Helper T cell (primary cell): Measurements from ENCODE around the gene SLC1A1.

DNA sequence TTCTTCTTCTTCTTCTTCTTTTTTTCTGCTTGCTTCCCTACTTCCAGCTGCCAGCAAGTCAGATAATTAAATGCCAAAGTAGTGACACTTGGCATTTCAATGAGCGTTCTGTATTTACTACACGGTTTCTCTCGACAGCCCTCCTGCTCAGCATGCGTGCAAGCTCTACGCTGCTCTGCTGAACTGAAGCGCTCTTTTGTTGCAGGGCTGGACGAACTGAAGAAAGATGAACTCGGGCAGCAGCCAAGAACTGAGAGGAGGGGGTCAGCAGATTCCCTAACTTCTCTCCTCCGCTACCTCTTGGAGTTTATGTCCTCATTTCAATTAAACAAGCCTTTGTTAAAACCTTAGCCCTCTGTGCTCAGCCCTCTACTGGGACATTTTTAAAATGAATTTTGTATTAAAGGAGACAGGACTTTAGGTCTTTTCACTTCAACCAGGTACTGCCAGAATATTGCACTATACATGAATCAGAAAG lies 319.0 kb downstream of the GLIS3 start:
- PRO-cap, 2 experiments, result no peak in any of the 2 experiments

DNA sequence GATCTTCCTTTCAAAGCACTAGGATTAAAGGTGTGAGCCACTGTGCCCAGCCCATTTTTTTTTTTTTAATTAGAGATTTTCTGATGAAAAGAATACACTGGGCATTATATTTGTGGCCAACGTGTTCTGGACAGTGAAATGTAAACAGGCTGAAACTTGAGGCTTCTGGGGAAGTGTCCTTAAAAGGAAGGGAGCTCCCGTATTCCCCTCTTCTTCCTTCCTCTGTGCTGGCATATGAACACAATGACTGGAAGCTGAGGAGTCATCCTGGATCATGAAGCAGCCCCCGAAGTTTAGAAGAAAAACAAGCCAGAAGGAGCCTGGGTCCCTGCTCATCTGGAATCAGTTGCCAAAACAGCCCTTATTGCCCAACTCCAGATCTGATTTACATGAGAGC lies 65.5 kb upstream of the SLC1A1 start:
- PRO-cap, 2 experiments, result no peak in any of the 2 experiments

DNA sequence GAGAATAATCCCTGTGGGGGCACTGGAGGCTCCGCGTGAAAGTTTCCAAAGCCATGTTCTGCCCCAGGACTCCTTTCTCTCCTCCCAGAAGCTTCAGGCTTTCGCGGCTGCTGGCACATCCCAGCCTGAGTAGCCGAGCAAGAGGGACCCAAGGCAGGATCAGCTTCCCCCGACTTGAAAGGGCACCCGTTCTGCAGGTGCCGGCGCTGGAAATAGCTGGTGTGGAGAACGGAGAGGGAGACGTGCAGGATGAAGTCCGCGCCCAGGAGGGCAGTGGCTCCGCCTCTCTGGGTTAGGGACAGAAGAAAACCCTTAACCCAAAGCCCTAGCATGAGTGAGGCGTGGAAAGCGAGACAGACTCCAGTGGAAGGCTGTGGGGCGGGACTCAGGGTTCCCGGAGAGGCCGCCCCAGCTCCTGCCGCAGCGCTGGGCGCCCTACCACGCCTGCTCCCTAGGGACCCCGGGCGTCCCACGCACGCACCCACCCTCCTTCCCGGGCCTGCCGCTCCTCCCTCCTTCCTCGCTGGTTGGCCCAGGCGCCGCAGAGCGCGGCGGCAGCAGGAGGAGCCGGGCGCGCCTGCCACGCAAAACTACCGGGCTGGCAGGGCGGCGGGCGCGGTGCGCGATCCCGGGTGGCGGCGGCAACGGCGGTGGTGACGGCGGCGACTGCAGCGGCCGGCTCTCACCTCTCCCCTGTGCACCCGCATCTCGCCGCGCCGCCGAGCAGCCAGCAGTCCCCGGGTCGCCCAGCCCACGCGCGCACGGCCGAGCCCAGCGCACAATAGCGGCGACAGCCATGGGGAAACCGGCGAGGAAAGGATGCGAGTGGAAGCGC lies at the start of gene SLC1A1:
TSS of gene SLC1A1 (plus strand) at position 585 of the 835 bp plus-strand sequence.
- PRO-cap, 2 experiments, result peak in 1 of 2 experiments; most common plus-strand start position 587 of the sequence (in 1)

GRCh38 chr9:4532183-4532738 lies 42.0 kb downstream of the SLC1A1 start:
- PRO-cap, 2 experiments, result no peak in any of the 2 experiments

DNA sequence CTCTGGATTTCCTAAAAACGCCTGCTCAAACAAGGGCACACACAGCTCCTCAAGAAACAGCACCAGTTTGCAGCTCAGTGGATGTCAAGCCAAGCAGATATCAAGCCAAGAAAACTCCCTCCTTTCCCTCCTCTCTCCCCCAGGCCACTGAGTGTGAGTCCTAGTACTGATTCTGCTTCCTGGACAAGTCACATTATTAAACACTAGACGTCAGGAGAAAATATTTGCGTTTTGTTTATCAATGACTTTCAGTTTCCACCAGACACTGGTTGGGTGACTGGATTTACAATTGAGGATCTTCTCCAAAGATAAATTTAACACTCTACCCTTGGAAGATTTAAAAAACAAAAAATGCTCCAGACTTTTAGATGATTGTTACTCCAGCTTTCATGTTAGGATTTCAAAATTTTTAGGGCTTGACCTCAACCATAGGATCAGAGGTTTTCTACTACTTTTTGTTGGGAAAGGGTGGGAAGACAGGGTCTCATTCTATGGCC lies 59.7 kb downstream of the SLC1A1 start:
- PRO-cap, 2 experiments, result no peak in any of the 2 experiments

GRCh38 chr9:4620382-4620952 lies 41.6 kb upstream of the PLPP6 start:
- PRO-cap, 2 experiments, result no peak in any of the 2 experiments

DNA sequence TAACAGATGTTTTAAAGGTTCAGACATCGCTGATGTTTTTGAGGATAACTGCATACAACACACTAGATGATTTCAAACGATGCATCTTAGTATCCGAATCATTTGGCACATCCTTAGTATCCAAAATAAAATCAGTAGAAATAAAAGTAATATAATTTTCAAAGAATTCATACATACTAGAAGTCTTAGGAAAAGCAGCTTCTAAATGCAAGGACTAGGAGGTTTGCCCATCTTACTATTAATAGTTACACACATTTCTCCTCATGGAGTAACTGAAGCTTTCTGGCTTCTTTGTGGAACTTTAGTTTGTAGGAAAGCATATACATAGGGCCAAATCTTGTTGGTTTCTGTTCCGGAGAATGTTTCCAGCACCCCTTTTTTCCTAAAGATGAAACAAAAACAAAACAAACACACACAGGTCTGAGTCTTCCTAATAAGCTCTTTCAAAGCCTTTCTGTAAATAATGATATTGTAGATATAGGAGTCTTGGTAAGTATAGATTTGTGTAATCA lies 28.2 kb downstream of the AK3 start:
- PRO-cap, 2 experiments, result no peak in any of the 2 experiments

GRCh38 chr9:4732719-4733415 lies 8.1 kb downstream of the AK3 start:
- PRO-cap, 2 experiments, result no peak in any of the 2 experiments

DNA sequence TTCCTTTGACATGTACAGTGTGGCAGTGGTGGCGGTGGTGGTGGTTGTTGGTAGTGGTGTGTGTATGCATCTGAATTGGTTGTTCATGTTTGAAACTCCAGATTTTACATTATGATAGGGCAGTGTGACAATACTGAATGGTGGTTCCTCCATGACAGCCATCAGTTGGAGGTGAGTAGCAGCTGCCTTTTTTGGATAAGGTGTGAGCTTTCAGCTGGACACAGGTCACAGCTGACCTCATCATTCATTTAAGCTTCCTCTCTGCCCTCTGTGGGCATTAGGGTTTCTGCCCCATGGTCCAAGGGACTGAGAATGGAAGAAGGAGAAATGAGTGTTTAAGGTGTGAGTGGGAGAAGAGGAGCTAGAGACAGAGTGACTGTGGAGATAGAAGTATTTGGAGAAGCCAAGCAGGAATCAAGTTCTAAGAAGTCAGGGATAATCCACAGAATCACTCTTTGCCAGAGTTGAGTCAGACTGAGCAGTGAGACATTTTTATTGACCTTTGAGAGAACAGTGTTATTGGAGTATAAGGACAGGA lies 37.0 kb downstream of the RCL1 start:
- PRO-cap, 2 experiments, result no peak in any of the 2 experiments

DNA sequence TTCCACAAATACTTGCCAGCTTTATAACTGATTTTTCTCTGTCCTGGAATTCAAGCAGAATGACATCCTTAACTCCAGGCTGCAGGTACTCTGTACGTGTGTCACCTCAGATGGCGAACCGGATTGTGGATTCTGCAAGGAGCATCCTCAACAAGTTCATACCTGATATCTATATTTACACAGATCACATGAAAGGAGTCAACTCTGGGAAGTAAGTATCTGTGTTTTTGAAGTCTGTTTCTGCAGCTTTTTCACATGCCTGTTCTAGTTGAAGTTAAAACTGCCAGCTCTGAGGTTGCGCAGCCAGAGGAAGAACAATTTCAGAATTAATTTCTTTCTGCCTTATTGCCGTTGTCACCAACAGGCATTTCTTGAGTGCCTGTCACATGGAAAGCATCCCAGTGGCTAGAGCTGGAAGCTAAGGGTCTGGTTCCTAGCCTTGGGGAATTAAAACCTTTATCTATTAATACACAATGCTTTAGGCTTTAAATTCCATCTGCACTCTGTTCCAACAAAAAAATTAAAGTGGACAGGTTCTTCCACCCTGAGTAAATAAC lies 48.5 kb downstream of the RCL1 start:
- PRO-cap, 2 experiments, result no peak in any of the 2 experiments

DNA sequence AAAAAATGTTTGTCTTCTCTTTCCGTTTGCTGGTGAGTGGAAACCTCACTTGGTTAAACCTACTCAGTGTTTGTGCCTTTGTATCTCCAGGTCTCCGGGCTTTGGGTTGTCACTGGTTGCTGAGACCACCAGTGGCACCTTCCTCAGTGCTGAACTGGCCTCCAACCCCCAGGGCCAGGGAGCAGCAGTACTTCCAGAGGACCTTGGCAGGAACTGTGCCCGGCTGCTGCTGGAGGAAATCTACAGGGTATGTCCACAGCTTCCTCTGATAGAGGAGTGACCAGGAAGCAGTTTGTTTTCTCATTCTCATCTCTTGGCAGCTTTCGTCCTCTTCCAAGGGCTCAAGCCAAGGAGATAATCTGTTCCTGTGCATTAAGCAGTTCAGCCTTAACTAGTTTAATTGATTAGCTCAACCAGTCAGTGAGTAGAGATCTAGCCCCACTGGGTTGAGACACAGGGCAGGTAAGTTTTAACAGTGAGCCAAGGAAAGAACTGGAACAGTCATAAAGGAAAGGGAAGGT lies 51.8 kb downstream of the RCL1 start:
- PRO-cap, 2 experiments, result no peak in any of the 2 experiments

DNA sequence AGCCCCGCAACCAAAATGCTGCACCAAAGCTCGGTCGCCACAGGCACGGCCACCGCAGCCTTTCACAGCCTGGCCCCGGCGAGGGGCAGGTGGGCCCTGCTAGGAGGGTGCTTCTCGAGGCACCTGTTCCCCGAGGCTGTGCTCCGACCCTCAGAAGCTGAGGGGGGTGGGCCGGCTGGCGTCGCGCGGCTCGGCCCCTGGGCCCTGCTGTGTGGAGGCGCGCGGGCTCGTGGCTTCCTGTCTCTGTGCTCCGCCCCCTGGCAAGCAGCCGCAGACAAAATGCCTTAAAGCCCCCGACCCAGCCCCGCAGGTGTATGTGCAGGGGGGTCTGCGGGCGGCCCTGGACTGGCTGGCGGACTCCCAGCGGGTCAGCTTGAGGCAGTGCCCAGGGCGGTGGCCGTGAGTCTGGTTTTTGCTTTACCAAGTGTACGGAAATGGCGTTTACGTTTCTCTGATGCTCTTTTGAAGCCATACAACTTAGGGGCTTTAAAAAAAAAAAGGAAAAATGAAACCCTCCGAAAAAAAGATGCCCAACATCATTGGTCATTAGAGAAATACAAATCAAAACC lies 57.8 kb downstream of the JAK2 start:
- PRO-cap, 2 experiments, result peak in 1 of 2 experiments; most common minus-strand start position 206 of the sequence (in 1)

DNA sequence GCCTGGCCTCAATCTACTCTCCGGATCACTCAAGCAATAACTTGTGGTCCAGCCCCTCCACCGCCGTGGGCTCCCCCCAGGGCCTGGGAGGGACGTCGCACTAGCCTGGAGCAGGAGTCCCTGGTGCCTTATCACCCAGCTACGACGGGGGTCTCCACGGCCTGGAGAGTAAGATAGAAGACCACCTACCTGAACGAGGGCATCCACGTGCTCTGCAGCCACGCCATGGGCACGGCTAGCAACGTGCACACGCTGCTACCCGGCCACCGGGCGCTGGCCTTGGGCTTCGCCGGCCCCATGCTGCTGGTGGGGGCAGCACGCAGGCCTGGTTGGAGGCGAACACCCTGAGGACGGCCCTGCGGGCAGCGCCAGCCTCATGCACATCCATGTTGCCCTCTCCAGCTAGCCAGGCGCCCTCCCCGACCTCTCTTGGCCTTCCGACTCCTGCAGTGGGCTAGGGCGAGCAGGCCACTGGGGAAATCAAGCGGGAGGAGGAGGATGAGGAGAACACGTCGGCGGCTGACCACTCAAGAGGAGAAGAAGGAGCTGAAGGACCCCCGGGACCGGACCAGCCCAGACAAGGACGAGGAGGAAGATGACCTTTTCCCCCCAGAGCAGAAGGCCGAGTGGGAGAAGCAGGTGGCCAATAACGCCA lies 73.4 kb downstream of the INSL6 start:
- PRO-cap, 2 experiments, result no peak in any of the 2 experiments

- PRO-cap, 2 experiments, result no peak in any of the 2 experiments
These were observed 52.1 kb downstream of the INSL6 start for GRCh38 chr9:5133122-5133881.

DNA sequence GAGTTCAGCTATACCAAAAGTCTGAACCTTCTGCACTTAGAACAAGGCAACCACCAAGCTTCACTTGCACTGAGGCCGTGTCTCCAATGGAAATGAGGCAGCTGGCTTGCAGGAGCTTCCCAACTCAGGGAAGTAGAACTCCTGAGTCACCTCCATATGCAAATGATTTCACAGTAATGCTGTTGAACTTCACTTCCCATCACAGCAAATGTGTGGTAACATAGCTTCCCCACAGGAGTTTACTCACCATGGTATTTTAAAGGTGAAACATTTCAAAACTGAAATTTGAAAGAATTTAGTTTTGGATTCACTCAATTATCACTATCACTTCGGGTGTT lies 8.9 kb downstream of the CD274 start:
- PRO-cap, 2 experiments, result no peak in any of the 2 experiments

GRCh38 chr9:5499683-5500499 lies 10.4 kb upstream of the PDCD1LG2 start:
- PRO-cap, 2 experiments, result no peak in any of the 2 experiments

- PRO-cap, 2 experiments, result peak in 1 of 2 experiments; most common plus-strand start chr9:5583063 (in 1); most common minus-strand start chr9:5583008 (in 1)
These were observed 46.0 kb upstream of the RIC1 start for GRCh38 chr9:5582697-5583485.

DNA sequence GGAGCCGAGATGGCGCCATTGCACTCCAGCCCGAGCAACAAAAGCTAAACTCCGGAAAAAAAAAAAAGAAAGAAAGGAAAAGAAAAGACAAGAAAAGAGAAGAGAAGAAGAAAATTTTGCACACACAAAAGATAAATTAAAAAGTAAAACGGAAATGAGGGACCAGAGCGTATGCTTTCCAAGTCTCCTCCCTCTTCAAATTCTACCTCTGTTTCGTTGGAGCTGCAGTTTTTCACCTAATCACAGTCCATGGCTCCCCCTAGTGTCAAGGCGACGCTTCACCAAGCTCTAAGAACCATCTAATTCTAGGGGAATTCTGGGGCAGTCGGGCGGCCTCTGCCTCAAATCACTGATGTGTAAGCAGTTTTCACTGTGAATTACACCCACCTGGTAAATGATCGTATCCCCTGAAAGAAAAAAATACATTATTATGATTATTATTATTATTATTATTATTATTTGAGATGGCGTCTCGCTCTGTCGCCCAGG lies 28.4 kb upstream of the RIC1 start:
- PRO-cap, 2 experiments, result no peak in any of the 2 experiments

DNA sequence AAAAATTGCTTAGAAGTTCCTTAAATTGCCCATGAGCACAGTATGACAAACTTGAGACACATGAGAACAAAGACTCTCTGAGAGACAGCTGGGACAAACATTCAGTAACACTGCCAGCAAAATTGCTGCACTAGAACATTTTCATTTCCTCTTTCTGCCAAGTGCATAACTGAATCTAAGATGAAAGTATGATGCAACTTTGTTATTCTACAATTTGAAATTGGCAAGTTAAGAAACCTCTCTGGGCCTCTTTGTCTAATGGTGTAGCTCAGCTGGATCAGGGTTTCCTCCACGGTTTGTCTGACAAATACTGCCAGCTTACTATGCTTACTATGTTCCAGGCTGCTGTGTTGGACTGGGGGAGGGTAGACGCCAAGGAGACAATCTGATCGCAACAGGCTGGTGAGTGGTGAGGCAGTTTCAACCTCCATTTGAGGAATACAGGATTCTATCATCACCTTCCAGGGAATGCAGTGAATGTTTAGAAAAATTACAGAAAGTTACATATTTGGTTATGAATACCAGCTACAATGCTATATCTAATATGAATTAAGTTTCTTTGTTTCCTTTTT lies 1.7 kb upstream of the RIC1 start:
- PRO-cap, 2 experiments, result peak in 2 of 2 experiments; most common plus-strand start position 254 of the sequence (in 2); most common minus-strand start position 79 of the sequence (in 1)

DNA sequence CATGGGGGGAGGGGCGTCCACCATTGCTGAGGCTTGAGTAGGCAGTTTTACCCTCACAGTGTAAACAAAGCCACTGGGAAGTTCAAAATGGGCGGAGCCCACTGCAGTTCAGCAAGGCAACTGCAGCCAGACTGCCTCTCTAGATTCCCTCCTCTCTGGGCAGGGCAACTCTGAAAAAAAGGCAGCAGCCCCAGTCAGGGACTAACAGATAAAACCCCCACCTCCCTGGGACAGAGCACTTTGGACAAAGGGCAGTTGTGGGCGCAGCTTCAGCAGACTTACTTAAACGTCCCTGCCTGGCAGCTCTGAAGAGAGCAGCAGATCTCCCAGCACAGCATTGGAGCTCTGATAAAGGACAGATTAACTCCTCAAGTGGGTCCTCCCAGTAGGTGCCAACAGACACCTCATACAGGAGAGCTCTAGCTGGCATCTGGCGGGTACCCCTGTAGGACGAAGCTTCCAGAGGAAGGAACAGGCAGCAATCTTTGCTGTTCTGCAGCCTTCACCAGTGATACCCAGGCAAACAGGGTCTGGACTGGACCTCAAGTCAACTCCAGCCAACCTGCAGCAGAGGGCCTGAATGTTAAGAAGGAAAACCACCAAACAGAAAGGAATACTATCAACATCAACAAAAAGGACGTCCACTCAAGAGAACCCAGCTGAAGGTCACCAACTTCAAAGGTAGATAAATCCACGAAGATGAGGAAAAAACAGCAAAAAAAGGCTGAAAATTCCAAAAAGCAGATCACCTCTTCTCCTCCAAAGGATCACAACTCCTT lies 52.9 kb downstream of the ERMP1 start:
- PRO-cap, 2 experiments, result no peak in any of the 2 experiments